Lower leg skin (tissue), 2 donors: ENCODE measurements around a stretch of chr16.

GRCh38 chr16:52488699-52489805 lies 57.9 kb downstream of the TOX3 start:
- PRO-cap, result no peak
- RAMPAGE, long total RNA, 2 experiments, result no peak in any of the 2 experiments

DNA sequence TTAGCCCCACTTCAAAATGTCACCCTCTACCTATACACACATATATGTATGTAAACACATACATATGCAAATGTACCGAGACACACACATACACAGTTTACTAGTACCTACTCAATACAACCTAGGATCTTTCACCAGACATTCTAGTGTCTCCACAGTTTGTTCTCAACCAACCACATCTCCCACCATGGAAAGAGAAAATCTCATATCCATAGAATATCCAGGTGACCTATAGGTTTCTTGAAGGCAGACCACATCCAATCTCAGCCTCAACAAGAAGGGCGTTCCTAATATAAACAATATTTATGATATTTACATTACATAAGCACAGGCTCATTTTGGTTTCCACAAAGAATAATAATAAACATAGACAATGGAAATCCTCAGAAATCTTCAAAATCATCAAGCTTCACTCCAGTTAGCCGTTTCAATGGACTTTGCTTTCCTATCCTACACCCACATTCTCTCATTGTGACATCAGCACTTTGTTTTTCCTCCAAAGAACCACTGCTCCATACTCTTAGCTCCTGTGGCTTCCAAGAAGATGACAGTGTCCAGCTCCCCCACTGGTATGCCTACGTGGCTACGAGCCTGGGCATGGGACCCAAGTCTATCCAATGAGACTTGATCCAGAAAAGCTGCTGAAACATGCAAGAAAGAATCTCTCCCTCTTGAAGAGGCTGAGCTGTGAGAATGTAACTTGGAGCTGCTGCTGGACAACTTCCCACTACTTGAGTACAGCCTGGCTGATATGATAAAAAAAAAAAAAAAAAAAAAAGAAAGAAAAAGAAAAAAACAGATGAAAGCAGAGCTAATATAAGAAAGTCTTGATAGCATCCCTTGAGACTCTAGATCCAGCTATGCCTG lies 9.6 kb downstream of the TOX3 start:
- PRO-cap, result no peak
- RAMPAGE, long total RNA, 2 experiments, result no peak in any of the 2 experiments

- PRO-cap, result no peak
- RAMPAGE, long total RNA, 2 experiments, result no peak in any of the 2 experiments
These were observed 2.5 kb downstream of the TOX3 start for GRCh38 chr16:52544468-52544793.

DNA sequence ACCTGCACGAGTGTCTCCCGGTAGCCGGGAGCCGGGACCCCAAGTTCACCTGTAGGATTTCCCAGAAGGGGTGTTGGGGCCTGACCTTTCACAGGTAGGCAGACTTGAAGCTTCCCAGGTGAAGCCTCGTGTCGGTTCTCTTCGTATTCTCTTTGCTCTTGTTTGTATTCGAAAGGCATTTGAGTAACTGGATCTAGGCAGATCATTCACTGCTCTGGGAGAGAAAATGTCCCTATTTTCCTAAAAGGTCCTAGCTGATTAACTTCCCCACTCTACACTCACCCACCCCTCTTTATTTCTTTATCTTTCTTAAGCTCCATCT lies 683 bp upstream of the TOX3 start:
- PRO-cap, result no peak
- RAMPAGE, long total RNA, 2 experiments, result no peak in any of the 2 experiments

DNA sequence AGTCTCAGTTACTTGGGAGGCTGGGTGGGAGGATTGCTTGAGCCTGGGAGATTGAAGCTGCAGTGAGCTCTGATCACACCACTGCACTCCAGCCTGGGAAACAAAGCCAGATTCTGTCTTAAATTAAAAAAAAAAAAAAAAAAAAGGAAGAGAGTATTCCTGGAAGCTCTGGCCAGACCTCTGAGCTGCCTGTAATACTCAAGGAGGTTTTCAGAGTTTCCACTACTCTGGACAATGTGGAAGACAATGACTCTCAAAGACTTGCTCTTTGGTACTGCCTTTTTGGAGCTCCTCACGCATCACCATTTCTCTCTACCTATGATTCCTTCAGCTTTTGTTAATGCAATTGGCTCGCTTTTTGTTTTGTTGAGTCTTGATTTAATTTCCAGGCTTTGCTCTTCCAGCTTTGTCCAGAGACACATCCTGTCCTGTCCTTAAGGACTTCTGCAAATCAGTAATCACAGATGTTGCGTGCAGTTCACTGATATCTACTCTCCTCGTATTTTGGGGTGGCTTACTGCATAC lies 10.8 kb downstream of the CHD9 start:
- PRO-cap, result no peak
- RAMPAGE, long total RNA, 2 experiments, result no peak in any of the 2 experiments

DNA sequence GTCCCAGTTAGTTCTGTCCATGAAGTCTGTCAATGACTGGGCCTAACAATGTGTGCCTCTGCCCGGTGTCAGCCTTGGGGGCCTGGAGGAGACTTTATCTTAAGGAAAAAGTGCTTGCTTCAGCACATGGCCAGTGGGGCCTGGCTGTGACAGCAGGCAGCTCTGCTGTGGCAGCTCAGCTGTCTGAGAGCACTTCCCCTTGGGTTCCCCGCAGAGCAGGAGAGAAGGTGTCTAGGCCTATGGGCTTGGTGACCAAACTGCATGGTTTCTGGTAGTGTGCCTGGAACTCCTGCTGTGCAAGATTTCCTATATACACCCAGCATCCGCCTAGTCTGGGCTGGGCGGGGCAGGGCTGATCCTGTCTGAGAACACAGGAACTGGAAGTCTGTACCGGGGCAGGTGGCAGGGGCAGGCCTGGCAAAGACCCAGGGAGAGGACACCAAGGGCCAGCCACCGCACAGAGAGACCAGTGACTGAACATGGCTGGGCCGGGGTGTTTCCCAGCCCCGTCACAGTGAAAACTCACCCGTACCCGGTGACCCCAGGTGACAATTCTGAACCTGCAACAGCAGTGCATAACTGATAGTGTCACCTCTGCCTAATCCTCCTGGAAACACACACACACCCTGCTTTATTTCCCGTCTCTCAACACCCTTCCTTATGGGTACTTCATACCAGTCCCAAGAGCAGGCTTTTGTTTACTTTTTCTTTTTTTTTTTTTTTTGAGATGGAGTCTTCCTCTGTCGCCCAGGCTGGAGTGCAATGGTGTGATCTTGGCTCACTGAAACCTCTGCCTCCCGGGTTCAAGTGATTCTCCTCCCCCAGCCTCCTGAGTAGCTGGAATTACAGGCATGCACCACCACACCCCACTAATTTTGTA lies 39.4 kb downstream of the CHD9 start:
- PRO-cap, result no peak
- RAMPAGE, long total RNA, 2 experiments, result no peak in any of the 2 experiments

GRCh38 chr16:53139524-53139887 lies 84.7 kb downstream of the CHD9 start:
- PRO-cap, result no peak
- RAMPAGE, long total RNA, 2 experiments, result no peak in any of the 2 experiments

- PRO-cap, result no peak
- RAMPAGE, long total RNA, 2 experiments, result no peak in any of the 2 experiments
These were observed 101.8 kb downstream of the CHD9 start for GRCh38 chr16:53156351-53157198.

DNA sequence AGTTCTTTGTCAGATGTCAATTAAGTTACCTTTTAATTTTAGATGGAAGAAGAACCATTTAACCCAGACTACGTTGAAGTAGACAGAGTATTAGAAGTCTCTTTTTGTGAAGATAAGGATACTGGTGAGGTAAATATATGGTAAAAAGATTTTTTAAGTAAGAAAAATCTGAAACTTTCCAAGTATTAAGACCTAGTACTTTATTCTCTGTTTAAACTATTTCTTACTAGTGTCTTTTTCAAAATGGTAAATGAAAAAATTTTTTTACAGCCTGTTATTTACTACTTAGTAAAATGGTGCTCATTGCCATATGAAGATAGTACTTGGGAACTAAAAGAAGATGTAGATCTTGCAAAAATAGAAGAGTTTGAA lies 176.6 kb downstream of the CHD9 start:
- PRO-cap, result no peak
- RAMPAGE, long total RNA, 2 experiments, result no peak in any of the 2 experiments

DNA sequence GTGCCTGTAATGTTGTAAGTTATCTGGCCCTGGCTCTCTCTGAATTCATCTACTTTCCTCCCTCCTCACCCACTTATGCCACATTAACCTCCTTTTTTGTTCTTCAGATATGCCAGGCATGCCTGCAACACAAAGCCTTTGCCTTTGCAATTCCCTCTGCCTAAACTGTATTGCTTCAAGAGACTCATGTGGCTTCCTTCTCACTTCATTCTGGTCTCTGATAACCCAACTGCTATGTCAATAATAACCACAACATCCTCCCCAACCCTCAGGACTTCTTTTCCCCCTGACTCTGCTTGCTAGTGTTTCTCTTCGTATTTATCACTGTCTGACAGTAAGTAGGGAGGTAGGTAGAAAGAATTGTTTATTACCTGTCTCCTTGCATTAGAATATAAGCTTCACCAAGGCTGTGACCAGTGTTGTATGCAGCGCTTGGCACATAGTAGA lies 22.3 kb downstream of the RBL2 start:
- PRO-cap, result no peak
- RAMPAGE, long total RNA, 2 experiments, result no peak in any of the 2 experiments

GRCh38 chr16:53775189-53775518 lies 71.2 kb downstream of the FTO start:
- PRO-cap, result no peak
- RAMPAGE, long total RNA, 2 experiments, result no peak in any of the 2 experiments

DNA sequence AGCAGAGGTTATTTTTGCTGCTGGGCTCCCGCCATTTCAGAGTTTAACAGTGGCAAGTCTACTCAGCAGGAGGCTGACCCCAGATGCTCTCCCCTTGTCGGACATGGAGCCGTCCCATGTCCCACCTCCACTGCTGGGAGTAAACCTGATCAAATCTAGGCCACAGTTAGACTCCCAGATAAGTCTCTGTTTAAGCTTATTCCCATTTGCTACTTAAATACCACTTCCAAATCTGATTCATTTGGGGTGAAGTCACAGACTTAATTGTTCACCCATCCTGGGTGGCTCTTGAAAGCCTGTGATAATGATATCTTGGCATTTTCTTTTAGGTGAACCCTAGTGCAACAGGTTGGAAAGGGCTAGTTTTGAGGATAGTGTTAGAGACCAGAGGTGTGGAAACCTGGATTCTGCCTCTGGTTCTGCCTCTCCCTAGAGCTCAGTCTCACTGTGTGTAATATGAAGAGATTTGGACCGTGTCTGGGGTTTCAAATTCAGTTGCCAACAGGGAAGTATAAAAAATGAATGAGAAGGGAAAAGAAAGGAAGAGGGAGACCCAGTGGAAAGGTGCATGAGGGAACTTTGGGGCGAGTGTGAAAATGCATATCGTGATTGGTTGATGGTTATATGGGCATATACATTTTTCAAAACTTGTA lies 269.3 kb downstream of the FTO start:
- PRO-cap, result no peak
- RAMPAGE, long total RNA, 2 experiments, result no peak in any of the 2 experiments

GRCh38 chr16:54171876-54172474 lies 114.6 kb downstream of the IRX3 start:
- PRO-cap, result no peak
- RAMPAGE, long total RNA, 2 experiments, result no peak in any of the 2 experiments

- PRO-cap, result no peak
- RAMPAGE, long total RNA, 2 experiments, result no peak in any of the 2 experiments
These were observed 98.5 kb upstream of the IRX3 start for GRCh38 chr16:54385046-54385427.

DNA sequence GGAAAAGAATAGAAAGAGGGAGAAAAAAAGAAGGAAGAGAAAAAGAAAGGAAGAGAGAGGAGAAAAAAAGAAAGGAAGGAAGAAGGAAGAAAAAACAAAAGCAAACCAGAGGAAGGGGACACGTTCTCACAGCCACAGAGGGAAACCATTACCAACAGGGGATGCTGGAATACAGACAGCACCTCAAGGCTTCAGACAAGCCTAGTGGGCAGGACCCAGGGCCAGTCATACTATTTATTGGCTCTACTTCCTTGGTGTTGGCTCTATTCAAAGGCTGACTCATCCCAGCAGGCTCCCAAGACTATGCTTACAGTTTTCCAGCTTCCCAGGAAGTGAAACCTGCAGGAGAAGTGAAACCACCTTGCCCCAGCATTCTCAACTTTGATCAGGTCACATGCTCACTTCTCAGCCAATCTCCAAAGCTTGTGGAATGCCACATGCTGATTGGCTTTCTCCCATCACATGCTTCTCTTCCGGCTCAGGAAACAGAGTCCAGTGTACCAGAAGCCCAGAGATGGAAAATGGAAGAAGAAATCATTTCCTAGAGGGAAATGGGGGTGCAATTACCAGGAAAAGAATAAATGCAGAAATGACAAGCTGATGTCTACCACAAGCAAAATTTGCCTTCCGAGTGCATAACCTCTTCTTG lies 273.3 kb upstream of the IRX5 start:
- PRO-cap, result no peak
- RAMPAGE, long total RNA, 2 experiments, result no peak in any of the 2 experiments

DNA sequence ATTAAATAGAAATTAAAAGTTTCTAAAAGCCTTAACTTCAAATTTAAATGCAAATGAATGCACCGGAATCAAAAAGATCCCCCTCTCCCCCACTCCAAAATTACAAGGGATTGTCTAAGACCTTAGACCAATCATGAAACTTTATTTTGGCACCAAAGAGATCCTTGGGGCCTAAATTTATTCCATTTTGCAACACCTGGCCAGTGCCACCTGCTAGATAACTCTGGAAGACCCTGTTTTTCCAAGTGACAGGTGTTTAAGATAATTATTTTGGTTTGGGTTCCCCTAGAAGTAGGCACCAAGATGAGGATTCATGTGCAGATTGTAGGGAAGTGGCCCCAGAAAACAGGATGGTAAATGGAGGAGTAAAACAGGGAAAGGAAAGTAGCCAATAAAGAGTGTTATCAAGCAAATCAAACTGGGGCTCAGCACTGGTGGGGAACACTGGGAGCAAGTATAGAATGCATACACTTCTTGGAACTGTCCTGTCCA lies 215.9 kb upstream of the IRX5 start:
- PRO-cap, result no peak
- RAMPAGE, long total RNA, 2 experiments, result no peak in any of the 2 experiments

- PRO-cap, result unidirectional peak, minus-strand start at chr16:54846965
- RAMPAGE, long total RNA, 2 experiments, result no peak in any of the 2 experiments
These were observed 83.9 kb upstream of the IRX5 start for GRCh38 chr16:54846773-54847089.

DNA sequence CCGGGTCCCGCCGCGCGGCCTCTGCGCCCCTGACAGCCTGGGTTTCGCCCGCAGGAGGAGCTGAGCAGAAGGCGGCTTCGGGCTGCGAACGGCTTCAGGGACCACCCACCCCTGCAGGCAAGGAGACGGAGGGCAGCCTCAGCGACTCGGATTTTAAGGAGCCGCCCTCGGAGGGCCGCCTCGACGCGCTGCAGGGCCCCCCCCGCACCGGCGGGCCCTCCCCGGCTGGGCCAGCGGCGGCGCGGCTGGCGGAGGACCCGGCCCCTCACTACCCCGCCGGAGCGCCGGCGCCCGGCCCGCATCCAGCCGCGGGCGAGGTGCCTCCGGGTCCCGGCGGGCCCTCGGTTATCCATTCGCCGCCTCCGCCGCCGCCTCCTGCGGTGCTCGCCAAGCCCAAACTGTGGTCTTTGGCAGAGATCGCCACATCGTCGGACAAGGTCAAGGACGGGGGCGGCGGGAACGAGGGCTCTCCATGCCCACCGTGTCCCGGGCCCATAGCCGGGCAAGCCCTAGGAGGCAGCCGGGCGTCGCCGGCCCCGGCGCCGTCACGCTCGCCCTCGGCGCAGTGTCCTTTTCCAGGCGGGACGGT lies 2.5 kb downstream of the IRX5 start:
- PRO-cap, result no peak
- RAMPAGE, long total RNA, 2 experiments, result no peak in any of the 2 experiments

- PRO-cap, result bidirectional peak, plus-strand start at chr16:54937882, minus-strand start at chr16:54937722; unidirectional peak, plus-strand start at chr16:54937882
- RAMPAGE, long total RNA, 2 experiments, result no peak in any of the 2 experiments
These were observed 7.3 kb downstream of the IRX5 start for GRCh38 chr16:54937814-54938447.

- PRO-cap, result no peak
- RAMPAGE, long total RNA, 2 experiments, result no peak in any of the 2 experiments
These were observed 160.6 kb downstream of the IRX5 start for GRCh38 chr16:55091381-55091592.